Pulmonary lymph node (tissue), 1 donor: Measurements from ENCODE around the genes FPGT and RABGGTB.

DNA sequence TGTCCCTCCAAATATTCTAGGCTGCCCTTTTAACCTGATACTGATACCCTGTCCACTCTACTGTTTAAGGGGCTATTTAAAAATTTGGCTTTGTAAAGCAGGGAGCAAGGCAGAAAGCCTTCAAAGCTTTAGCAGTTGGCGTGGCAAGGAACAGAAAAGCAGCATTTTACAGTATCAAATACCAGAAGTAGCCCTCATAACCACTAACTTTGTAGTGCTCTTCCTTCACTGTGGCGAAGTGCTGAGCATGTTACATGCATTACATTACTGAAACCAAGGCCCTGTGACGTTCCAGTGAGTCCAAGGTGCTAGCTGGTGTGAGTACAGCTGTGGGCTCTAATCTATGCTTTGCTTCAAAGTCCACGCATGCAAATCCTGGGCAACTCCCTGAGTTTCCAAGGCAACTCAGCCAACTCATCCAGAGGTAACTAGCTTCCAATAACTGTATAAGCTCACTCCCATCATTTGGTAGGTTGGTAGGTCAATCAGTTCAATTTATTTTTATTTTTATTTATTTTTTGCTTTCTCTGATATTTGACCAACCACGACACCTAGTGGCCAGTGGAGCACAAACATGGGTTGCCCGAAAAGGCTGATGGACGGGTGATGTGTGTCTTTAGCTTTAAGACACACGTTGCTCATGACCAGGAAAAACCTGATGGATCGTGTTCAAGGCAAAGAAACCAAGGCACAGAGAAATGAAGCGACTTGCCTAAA is 73.2 kb downstream of the GNG12 start:
- PRO-cap, result unidirectional peak, minus-strand start at position 235 of the sequence

GRCh38 chr1:67789558-67790114 is 43.6 kb downstream of the GNG12 start:
- PRO-cap, result no peak

GRCh38 chr1:68140819-68142154 is 90.9 kb upstream of the DIRAS3 start:
- PRO-cap, result no peak

GRCh38 chr1:68176807-68177550 is 55.3 kb downstream of the WLS start:
- PRO-cap, result no peak

DNA sequence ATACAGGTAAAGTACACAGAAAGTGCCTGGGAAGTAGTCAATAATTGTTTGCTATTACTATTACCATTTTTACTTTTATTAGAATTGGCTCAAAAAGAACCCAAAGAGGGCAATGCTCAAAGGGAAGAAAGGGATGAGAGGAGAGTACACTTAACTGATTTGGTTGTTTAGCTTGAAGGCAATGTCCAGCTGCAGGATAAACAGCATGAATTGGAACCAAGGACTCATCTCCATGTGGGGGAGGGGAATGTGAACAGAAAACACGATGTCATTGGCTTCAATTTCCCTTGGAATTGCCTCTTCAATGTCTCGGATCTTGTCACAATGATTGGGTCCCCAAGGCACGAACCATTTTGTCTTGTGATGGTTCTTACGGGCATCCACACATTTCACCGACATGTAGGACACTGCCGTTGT is 38.5 kb downstream of the WLS start:
- PRO-cap, result no peak

- PRO-cap, result no peak
Measured at GRCh38 chr1:68230281-68231375, 1.7 kb downstream of the WLS start.

- PRO-cap, result no peak
Measured at GRCh38 chr1:69569235-69570087, 1.7 kb downstream of the LRRC7 start.

DNA sequence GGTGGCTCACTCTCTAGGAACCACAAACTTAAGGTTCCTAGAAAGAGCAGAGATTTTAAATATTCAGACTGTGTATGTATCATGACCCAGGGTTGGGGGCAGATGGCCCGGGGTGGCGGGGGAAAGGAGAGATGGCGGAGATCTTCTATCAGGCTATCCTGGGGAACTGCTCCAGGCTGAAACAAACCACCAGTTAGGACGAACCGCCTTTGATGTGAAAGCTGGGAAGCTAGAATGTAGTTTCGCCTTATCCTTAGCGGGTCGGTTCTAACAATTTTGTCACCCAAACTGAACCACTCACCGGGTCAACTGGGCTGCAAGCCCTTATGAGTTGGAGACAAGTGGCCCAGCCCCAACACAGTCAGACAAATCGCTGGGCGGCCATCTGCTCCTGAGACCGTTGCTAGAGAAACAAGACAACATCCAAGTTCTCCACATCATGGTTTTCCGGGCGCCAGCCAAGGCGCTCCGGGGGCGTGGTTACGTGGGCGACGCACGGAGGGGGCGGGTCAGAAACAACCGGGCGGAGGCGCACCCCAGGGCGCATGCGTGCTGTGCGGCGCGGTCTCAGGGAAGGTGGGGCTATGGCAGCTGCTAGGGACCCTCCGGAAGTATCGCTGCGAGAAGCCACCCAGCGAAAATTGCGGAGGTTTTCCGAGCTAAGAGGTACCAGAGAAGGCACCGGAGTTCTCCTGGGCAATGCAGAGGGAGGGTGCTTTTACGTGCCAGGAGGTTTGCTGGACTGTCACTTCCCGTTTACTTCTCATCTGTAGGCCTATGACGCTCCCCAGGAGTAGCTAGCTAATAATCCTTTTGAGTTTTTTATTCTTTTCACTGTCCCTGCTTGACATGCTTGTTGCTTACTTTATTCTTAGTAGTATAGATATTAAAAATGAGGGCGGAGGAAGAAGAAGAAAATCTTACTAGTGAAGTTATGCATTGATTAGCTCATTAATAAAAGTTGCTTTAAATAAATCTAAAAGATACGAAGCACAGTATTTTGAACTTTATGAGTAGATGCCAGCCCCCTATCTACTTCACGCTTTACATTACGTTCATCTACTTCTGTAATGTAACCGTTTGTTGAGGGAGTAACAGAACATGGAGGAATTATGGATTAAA is at the start of gene FPGT:
Gene FPGT, plus strand, starts transcription at position 548 of the 1,122 bp plus-strand sequence.
- PRO-cap, result bidirectional peak, plus-strand start at position 562 of the sequence, minus-strand start at position 476 of the sequence

DNA sequence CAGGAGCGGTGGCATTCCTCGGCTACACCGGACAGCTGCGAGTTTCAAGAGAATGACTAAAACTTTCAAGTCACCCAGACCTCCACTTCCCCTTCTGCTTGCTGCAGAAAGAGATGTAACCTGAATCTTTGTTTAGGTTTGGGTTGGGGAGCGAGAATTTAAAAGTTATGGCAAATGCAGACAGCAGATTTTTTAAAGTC is 334 bp upstream of the LHX8 start:
- PRO-cap, result no peak

- PRO-cap, result no peak
Measured at GRCh38 chr1:75723869-75724177, 686 bp upstream of the ACADM start.

DNA sequence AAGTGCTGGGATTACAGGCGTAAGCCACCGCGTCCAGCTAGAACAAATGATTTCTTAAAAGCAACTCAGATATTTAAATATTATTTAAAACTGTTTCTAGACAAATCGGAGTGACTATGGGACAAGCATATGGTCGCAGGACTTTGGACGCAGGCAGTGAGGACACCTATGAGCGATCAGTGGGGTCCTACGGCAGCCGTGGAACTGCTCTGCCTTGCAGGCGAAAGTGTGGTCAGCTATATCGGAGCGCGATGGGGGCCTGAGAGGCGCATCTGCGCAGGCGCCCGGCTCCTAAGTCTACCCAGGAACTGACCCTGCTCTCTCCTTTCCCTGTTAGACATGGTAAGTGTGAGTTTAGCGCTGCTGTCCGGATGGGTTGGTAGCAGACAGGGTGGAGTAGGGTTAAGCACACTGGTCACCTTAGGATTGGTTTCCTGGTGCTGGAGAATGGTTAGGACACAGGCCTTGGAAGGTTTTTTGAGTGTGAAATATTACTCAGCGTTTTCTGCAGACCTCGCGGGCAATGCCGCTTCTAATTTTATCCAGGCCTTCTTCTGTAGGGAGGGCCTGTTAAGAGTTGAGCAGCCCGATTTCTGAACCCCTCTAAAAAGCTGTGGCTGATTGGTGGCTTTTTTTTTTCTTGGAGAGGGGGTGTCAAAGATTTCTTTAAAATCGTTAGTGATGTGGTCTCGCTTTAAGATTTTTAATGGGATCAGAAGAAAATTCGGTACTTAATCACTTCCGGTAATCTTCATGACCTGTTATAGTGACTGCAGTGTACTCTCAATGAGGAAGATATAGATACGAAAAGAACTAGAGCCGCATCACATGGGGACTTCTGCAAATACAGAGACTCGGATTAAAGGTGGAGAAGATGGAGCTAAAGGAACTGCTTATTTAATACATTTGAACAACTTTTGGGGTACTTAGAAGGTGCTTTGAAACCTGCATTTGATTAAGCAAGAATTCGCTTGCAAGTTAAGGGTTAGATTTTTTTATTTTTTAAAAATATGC is at the start of gene RABGGTB:
Gene RABGGTB, plus strand, starts transcription at position 324 of the 1,014 bp plus-strand sequence.
- PRO-cap, result bidirectional peak, plus-strand start at position 333 of the sequence, minus-strand start at position 211 of the sequence; unidirectional peak, minus-strand start at position 788 of the sequence

DNA sequence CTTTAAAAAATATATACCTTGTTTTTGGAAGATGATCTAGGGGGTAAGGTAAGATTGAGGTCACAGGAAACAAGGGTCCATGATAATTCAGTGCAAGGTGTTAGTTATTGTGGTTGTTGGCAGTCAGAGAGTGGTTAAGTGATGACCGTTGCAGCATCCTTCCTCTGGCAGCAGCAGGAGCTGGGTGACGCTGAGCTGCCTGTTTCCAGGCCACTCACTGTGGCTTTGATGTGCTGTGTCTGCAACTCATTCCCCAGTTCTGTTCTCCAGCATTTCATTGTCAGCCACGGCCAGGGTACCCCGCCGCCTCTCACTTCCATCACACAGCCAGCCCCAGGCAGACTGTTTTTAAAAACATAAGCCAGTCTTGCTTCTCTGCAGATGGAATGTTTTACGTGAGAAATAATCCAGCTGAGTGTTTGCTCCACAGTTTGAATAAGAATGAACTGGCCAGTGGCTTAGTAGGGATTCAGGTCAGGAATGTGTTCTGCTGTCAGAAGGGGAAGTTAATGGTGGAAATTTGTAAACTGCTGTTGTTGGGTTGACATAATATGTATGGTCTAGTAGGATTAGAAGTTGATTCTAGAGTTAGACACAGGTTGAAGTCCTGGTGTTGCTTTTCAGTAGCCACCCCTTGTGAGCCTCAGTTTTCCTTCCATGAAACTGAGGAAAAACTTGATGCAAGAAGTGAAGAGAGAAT is 21.5 kb upstream of the ST6GALNAC3 start:
- PRO-cap, result no peak

GRCh38 chr1:76106013-76106619 is 31.6 kb downstream of the ST6GALNAC3 start:
- PRO-cap, result no peak

DNA sequence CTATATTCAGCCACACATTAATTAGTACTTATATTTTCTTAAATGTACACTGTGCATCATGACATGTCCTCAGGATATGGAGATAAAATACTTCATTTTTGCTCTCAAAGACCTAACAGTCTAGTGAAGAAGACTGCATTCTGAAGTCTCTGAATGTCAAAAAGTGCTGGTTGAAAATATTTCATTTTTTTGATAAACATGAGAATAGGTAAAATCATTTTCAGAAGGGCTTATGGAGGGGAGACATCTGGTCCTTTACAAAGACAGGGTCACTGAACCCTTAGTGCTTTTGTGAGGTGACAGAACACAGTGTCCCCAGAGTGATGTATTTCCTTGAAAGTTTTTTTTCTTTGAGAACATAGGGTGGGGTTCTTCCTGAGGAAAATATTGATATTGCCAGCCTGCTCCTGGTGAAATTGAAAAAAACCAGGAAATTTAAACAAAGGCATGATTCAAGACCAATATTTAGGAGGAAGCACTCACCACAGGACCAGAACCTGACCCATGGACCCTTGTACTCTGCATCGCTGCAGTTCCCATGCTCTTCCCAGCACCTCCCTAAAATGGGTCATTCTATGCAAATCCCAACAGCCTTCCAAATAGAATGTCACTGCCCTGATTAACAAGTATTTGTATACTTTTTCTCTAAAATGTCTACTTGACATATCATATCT is 63.6 kb downstream of the ST6GALNAC3 start:
- PRO-cap, result no peak

DNA sequence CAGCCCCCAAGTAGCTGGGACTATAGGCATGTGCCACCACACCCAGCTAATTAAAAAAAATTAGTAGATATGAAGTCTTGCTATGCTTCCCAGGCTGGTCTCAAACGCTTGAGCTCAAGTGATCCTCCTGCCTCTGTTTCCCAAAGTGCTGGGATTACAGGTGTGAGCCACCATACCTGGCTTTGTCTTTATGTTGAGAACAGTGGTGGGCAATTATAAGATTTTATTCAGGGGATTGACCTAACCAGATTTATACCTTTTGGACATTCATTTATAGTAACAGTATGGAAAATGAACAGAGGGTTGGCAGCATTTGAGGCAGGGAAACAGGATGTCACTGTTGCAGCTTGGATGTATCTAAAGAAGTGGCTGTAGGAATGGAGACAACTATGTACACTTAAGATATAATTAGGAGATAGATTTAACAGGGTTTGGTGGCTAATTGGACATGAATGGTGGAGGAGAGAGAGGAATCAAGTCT is 123.6 kb downstream of the ST6GALNAC3 start:
- PRO-cap, result no peak

GRCh38 chr1:76868109-76868917 is 1.0 kb downstream of the ST6GALNAC5 start:
- PRO-cap, result no peak

GRCh38 chr1:77682840-77683017 is 271 bp upstream of the ZZZ3 start:
- PRO-cap, result bidirectional peak, plus-strand start at chr1:77683118, minus-strand start at chr1:77682954

DNA sequence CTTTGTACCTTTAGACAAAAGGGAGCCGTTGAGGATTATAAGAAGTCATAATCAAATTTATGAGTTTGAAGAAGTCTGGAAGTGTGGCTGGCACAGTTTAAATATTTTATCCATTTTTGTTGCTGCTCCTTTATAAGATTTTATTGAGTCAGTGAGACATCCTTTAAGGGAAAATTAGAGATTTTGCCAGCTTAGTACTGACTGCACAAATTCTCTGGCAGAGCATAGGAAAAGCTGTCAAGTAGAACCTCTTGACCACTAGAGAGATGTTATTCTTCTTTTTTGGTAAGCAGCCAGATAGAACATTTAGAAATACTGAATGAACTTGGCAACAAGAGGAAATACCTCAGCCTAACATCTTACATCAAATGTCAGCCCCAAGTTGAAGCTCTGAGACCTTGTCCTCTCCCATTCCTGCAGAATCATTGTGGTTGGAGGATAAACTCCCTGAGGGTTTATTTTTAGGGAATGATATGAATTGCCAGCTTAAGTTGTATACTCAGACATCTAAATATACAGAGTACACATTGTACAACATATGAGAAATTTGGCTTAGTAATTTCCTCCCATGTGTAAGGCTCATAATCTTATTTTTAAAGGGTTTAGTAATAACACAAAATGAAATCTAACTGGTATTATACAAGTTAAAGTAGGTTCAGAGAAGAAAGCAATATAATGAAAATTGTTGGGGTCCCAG is 53.5 kb downstream of the MIGA1 start:
- PRO-cap, result no peak

GRCh38 chr1:77889332-77889649 is 867 bp downstream of the NEXN start:
- PRO-cap, result no peak

DNA sequence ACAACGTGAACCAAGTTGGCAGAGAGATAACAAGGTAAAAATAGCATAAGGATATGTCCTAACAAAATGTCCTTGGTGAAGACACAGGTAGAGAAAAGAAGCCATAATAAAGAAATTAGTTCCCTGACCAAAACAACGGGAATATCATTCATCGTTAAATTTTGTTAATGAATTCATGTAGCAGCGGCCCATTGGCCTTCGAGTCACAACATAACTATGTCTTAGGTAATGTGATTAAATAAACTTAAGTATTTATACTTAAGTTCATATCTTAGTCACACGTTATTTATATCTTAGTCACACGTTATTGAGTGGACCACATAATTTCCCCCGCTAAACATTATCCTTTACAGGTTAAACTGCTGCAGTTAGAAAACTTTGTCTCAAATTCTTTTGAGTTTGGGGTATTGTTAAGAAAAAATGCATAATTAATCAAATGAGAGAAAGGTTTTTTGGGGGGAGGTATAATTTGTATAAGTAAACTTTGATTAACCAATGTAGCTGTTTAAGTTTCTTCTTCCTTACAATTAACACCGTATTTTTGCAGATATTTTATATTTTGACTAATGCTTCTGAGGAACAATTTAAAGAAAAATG is 1.3 kb downstream of the NEXN start:
- PRO-cap, result unidirectional peak, minus-strand start at position 212 of the sequence